Airway epithelial cell (primary cell): ENCODE data around the genes POLR2F, TMEM184B and DDX17.

- RAMPAGE, long total RNA: no peak
Observed at GRCh38 chr22:37849934-37850210, 653 bp downstream of the EIF3L start.

GRCh38 chr22:37869936-37870436, 20.8 kb downstream of the EIF3L start:
- RAMPAGE, long total RNA: no peak

- RAMPAGE, long total RNA: no peak
Observed at GRCh38 chr22:37896170-37896741, 9.8 kb upstream of the MICALL1 start.

- RAMPAGE, long total RNA: no peak
Observed at GRCh38 chr22:37925566-37926175, 19.6 kb downstream of the MICALL1 start.

DNA sequence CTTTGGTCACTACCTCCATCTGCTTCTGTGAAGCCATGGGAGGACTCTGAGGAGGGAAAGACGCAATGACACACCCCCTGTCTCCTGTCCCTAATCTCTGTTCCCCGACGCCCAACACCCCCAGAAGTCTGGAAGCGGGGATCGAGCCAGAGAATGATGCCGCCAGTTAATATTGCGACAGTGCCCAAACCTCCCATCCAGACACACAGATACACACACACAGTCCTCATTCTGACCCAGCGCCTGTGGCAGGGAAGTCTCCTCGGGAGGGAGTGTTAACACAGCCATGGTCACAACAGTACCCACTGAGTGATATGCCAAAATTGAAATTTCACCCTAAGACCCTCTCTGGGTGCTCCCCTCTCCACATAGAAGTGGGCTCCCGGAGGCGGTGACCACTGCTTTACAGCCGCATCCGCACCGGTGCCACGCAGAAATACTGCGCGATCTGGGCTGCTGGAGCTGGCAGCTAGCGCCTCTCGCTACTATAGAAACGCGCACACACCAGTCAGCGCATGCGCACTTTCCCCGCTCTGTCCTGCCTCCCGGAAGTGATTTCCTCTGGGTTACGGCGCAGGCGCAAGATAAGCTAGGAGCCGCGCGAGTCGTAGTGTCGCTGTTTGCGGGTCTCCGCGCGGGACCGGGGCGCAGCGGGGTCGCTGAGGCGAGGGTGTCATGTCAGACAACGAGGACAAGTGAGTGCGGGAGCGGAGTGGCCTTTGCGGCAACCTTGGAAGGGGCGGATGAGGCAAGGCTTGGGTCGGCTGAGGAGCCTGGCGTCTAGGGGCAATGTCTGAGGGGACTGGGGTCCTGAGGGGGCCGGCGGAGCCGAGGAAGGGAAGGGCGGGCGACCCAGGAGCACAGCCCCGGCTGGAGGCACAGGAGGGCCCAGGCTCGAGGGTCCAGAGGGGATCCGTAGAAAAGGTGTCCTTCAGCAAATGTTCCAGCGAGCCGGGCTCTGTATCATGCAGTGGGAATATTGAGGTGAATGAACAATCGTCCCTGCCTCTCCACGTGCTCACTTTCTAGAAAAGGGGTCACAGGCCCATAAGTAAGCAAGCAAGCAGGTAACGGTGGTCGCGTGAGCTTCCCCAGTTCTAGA, at the start of gene POLR2F:
Gene POLR2F, plus strand, starts transcription at position 587 of the 1,102 bp plus-strand sequence.
- RAMPAGE, long total RNA: start-site peak on the plus strand centred at position 593 of the sequence, 47 bp wide, 1,628 and 792 reads in 2 replicates

DNA sequence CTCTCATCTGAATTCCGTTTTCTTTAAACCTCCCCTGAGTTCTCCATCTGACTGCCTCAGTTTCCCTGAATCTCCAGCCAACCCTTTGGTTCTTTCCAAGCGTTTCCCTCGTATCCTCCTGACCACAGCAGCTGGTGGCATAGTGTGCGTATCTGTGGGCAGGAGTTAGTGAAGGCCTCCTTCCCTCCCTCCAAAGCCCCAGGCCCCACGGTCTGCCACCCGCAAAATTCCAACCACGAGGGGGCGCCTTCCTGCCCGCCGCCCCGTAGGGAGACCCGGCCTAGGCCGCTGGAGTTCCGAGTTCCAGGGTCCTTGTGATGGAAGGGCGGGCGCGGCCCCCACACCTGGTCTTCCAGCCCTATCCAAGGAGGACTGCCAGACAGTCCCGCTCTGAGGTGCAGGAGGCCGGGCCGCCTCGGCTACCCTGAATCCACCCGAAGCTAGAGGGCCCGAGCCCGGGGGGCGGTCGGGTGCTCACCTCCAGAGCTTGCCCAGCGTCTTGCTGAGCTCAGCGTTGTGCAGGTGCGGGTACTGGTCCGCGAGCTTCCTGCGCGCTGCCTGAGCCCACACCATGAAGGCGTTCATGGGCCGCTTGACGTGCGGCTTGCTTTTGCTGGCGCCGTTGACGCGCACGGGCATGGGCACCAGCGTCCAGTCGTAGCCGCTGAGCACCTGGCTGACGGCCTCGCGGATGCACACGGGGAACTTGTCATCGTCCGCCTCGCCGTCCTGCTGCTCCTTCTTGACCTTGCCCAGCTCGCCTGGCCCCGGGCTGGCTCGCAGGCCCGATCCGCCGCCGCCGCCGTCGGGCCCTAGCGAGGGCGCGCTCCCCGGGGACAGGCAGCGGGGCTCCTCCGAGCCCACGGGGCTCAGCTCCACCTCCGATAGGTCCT, 1.2 kb downstream of the SOX10 start:
- RAMPAGE, long total RNA: no peak

GRCh38 chr22:38097495-38098395, 12.7 kb downstream of the BAIAP2L2 start:
- RAMPAGE, long total RNA: no peak

GRCh38 chr22:38120619-38120951, 10.1 kb upstream of the BAIAP2L2 start:
- RAMPAGE, long total RNA: no peak

DNA sequence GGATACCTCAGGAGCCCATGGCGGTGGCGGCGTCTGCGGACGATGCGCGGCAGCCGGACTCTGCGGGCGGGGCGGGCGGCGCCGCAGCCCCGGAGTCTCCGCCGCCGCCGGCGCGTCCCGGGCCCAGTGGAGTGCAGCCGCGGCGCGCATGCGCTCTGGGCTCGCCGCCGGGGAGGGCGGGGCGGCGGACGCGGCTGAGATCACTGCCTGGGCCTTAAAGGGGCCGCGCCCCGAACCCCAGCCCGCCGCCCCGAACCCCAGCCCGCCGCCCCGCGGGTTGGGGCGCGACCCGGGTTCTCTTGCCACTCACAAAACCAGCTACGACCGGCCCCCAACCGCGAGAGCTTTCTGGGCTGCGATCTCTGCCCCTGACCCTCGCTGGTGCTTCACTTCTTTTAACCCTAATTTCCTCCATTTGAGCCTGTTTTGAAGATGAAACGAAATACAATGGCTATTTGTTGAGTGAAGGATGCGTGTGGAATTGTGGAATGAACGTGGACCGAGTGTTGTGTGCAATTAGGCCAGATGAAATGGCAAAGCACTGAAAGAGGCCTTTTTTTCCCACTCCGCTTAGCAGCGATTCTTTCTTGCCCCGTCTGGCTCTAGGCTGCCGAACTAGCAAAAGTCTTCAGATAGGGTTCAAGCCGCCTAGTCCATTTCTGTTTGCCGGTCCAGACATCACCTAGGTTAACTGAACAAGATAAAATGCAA, at the start of gene TMEM184B:
Gene TMEM184B, minus strand, starts transcription at position 133 of the 711 bp plus-strand sequence.
- RAMPAGE, long total RNA: no peak

- RAMPAGE, long total RNA: no peak
Observed at GRCh38 chr22:38316426-38316644, 898 bp downstream of the CSNK1E start.

DNA sequence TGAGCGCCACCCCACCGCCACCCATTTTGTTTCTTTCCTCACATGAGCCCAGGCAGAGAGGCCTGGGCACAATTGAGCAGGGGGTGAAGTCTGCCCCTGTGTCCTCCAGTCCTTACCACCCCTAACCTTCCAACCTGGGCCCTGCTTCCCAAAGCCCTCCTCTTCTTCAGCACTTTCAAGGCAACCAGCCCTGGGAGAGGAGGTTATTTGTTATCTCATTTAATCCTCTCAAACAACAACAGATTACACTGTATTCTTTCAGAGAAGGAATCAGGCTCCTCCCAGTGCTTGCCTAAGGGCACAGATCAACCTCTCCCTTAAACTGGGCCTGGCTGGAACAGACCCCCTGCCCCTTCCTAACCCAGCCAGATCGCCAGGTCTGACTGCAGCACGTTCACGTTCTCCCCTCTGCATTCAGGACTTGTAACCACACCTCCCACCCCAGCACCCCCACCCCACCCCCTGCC, 2.0 kb upstream of the CSNK1E start:
- RAMPAGE, long total RNA: no peak

DNA sequence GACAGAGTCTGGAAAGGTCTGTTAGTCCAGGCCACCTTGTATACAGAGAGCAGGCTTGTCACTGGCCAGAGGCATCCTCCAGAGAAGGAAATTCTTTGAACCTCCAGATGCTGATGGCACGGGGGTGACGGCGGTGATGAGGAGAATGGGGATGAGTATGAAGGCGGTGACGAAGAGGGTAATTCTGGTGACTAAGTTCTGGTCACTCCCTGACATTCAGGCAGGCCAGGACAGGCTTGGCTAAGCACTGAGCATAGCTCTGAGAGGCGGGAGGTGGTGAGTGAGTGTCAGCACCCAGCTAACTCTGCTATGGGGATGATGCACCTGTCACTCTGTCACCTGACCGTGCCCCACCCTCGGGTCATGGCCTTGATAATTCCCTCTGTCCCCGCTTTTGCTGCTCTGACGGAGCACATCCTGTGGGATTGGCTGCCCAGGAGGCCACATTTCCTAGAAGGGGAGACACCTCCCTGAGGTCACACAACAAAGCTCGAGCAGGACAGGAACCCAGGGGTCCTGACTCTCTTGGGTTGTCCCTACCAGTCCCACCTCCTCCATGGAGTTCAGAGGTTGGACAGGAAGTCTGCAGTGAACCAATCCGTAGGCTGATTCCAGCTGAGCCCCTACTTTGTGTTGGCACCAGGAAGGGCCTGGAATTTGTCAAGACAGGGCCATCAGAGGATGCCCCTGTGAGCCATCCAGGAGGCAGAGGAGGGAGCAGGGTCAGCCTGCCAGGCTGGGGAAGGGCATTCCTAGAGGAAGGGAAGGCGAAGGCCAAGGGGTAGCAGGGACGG, 31.1 kb upstream of the CSNK1E start:
- RAMPAGE, long total RNA: no peak

- RAMPAGE, long total RNA: no peak
Observed at GRCh38 chr22:38373970-38374326, 56.7 kb upstream of the CSNK1E start.

DNA sequence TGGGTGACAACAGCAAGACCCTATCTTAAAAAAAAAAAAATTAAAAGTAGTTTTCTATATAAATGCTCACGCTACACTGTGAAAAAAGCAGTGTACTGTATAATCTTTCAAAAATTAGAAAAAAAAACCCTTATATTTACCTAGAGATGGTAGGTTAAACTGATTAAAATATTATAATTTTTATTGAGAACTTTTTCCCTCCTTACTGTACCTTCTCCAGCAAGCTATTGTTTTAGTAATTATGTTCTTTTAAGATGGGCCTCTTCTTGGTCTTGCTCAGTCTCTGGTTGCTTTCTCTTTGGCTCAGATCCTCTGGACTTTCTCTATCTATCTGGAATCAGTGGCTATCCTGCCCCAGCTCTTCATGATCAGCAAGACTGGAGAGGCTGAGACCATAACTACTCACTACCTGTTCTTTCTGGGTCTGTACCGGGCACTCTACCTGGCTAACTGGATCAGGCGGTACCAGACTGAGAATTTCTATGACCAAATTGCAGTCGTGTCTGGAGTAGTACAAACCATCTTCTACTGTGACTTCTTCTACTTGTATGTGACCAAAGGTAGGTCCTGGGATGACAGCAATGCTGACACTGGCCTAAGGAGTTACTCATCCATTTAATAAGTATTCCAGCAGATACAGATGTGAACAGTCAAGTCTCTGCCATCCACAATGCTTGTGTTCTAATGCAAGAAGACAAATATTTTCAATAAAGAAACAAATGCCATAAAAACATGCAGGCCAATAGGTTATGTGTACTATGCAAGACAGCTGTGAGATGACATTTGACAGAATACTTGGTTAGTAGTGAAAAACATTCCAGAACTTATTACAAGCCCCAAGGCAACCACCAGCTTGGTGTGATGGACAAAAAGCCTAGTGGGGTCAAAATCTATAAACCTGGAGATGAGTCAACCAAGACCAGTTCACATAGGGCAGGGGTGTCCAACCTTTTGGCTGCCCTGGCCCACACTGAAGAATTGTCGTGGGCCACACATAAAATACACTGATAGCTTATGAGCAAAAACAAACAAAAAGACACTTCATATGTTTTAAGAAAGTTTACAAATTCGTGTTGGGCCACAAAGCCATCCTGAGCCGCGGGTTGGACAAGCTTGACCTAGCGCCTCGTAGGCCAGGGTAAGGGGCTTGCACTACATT, 13.4 kb downstream of the KDELR3 start:
- RAMPAGE, long total RNA: no peak

- RAMPAGE, long total RNA: no peak
Observed at GRCh38 chr22:38482102-38482594, 14.3 kb downstream of the KDELR3 start.

DNA sequence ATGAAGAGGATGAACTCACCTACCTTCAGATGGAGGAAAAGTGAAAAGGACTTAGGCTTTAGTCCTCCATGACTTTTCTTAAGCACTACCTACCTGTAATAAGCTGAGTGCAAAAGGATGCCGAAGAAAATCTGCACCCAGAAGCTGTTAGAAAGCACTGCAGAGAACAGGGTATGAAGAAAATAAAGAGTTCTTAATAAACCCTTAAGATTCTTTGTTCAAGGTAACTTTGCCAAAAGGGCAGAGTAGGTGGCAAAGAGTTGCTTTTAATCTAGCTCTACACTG, 16.7 kb downstream of the KDELR3 start:
- RAMPAGE, long total RNA: no peak

DNA sequence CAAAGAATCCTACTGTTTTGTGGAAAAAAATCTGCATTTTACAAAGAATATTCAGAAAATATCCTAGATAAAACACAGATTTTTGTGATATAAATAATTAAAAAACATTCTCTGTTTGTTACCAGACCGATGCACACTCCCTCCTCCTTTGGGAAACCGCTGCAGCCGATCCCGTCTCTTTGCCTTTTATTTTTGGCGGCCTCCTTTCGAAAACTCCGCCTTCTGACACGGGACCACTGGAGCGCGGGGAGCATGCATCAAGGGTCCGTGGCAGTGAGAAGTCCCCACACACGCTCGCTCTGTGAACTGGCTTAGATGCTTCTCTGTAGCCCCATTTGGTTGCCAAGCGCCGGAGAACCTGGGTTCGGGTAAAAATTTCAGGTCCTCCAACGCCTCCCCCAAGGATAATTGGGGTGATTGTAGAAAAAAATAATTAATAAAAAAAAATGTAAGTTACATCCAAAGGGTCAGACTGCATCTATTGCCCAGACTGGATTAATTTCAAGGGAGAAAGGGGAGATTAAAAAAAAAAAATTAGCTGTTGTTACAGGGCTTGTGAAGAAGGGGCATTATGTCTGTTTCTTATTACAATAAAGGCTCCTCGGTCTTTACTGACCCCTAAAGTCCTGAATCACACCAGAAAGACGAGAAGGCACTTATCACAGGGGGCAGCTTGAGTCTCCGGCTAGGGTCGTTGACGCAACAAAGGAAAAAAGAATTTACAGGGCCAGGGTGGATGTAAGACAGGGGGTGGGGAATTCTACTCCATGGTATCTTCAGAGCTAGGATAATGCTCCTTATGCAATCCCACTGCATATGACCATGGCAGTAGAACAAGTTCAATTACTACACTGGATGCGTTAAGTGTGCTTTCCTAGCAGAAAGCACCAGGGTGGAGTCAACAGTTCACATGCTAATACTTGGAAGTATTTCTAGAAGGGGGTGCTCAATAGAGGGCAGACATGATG, 16.7 kb downstream of the DDX17 start:
- RAMPAGE, long total RNA: no peak

DNA sequence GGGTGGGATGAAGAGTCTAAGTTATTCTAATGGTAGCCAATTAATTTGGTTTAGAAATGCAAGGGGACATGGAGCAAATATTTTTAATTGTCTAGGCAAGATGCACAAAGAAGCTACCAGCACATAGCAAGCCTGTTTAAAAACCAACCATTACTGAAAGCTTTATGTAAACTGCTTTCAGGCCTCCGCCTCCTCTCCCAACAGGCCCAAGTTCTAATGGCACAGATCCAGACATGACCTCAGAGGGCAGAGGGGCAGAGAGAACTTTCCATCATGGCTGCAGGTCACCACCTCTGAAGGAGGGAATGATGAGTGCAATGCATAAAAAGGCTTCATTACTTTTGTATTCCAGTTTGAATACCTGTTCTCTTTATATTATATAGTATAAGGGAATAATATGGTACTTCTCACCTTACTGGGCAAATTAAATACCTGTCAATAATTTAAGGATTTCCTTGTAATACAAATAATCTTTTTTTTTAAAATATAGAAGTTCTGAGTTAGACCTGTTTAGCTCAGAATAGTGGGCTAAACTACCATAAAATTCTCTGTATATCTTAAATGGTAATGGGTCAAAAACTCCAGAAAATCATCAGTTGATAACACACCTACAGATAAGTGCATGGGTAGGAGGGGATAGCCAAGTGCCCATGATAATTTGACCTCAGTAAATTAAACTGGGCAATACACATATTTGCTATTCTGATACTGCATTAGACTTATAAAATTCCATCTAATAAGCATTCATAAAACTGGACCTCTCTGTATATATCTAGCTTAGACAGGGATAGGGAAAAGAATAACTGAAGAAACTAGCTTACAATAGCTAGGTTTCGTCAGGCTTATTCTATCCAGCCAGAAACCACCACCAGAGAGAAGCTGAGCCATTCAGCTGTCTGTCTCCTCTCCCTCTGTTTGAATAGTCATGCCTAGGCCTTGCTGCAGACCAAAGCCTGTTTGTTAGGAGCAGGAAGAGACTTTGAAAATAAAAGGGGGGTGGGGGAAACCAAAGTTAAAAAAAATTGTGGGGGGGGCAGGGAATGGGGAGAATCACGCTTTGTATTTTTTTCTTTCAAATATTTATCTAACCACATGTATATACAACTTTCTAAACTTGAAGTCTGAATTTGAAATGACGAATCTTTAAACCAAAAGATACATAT, 14.9 kb downstream of the DDX17 start:
- RAMPAGE, long total RNA: no peak

DNA sequence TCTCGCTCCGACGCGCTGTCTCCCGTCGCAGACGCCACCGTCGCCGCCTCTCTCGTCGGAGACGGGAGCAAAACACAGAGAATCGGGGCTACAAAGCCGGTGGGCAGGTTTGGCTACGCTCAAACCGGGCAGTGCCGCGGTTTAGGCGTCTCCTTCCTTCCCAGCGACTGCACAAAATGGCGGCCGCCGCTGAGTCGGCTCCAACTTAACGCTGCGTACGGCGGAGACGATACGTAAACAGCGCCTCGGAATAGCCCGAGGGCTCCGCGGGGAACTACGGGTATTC, at the start of gene DDX17:
Gene DDX17, minus strand, starts transcription at position 181 of the 286 bp plus-strand sequence.
- RAMPAGE, long total RNA: no peak

DNA sequence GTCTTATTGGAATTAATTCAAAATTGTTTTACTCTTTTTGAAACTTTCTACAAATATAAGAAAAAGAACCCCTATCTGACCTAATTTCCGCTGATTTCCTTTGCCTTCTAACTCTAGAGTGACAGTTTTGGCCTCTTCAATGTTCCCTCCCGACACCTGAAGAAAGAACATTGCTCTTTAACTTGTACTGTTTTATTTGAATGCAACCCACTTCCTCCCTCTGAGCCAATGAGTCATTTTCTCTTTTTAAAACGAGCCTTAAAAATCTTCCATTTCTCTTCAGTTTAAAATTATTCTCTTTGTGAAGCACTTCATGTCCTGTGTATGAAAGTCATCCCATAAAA, 25.7 kb upstream of the DDX17 start:
- RAMPAGE, long total RNA: no peak